ENCODE results near the genes PCED1A, ATRN and GFRA4.

GRCh38 chr20:2525441-2526182 lies 10.8 kb upstream of the TMC2 start:
- RRBS, result 6% methylated on average over 2 of the region's 13 CpGs

DNA sequence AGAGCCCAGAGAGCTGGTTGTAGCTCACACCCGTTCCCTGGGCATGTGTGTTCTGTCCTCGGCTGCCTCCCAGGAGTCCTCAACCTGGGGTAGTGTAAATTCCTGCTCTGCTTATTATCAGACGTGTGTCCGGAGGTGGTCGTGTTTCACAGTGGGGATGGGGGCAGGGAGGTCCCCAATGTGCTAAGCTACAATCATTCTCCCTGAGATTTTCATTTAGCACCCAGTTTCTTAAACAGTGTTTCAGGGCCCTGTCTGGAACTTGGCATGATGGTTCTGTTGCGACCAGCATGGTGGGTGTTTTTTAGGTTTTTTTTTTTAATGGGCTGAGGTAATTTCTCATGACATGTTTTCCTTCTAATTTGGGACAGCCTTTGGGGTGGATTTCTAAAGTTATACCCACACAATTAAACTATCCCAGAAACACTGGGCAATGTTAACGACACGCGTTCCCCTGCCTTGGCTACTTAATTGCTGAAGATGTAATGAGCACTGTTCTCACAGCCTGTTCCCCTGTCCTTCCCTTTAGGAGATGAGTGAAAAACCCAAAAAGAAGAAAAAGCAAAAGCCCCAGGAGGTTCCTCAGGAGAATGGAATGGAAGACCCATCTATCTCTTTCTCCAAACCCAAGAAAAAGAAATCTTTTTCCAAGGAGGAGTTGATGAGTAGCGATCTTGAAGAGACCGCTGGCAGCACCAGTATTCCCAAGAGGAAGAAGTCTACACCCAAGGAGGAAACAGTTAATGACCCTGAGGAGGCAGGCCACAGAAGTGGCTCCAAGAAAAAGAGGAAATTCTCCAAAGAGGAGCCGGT lies 5.2 kb downstream of the NOP56 start:
- RRBS, result no CpG with 5 or more reads among the region's 12 CpGs

DNA sequence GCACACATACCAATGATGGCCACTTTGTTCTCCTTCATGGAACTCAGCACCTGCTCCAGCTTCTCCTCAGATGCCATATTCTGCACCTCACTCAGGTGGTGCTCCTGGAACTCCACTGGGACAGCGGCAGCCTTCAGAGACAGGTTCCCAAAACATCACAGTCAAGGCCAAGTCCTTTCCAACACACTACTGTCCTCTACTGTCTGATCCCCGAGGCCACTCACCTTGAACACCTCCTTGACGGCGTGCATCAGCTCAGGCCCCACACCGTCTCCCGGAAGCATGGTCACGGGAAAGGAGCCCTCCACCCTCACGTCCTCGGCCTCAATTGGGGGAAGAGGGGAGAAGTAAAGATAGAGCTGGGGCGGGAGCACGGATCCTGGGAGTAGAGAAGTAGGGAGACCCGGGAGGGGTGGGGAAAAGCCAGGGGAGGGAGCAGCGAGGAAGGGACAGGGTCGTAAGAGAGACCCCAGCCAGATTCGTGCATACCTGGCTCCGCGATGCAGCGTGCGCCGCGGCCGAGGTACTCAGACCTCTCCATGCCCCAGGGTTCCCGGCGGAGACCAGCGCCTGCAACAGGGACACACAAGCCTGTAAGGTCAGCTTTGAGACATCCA lies 472 bp downstream of the IDH3B start:
- RRBS, result no CpG with 5 or more reads among the region's 25 CpGs

GRCh38 chr20:2706738-2707631 lies 14.4 kb downstream of the EBF4 start:
- RRBS, result no CpG with 5 or more reads among the region's 9 CpGs

DNA sequence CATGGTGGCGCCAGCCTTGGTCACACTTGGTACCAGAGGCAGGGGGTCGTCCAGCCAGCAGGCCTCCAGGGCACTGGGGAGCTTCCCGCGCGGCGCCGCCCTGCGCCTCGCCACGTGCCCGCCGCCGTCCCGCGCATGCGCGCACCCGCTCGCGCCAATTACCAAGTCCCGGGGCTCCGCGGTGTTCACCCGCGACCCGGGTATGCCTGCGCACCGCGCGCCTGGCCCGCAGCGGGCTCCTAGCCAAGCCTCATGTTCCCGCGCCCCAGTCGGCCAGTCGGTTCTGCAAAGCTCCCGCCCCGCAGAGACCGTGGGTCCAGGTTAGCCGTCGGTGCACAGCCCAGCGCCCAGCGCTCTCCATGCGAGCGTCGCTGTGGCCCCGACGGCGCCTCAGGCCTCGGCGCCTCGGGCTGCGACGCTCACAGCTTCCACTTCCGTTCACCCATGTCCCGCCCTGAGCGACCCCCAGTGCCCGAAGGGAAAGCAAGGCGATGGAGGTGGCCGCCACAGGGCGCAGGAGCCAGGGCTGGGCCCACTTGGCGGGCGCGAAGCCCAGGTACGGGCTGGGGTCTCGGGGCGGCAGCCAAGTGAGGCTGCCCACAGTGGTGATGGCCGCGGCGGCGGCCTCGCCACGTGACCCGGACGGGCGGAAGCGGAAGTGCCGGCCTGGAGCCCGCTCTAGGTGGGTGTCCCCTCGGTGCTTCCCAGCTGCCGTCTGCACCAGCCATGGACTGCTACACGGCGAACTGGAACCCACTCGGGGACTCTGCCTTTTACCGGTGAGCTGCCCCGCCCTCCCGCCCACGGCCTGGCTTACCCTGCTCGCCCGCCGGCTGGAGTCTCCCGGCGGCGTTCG lies at the start of gene PCED1A:
PCED1A (minus strand) TSS at position 607 of the 856 bp plus-strand sequence.
- RRBS, result 5% methylated on average over 8 of the region's 95 CpGs

DNA sequence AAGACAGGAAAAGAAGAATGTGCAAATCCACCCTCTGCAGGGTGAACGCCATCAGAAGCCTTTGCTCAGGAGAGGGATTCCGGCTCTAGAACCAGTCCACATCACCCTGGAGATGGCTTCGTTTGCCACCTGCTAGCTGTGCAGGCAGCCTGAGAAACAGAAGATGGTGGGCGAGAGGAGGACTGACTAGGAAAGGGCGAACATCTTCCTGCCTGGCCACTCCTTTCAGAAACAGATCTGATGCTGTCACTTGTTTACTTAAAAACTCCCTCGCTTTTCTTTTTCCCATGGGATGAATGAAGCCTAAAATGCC lies 1.1 kb downstream of the PTPRA start:
- RRBS, result no CpG with 5 or more reads among the region's 6 CpGs

DNA sequence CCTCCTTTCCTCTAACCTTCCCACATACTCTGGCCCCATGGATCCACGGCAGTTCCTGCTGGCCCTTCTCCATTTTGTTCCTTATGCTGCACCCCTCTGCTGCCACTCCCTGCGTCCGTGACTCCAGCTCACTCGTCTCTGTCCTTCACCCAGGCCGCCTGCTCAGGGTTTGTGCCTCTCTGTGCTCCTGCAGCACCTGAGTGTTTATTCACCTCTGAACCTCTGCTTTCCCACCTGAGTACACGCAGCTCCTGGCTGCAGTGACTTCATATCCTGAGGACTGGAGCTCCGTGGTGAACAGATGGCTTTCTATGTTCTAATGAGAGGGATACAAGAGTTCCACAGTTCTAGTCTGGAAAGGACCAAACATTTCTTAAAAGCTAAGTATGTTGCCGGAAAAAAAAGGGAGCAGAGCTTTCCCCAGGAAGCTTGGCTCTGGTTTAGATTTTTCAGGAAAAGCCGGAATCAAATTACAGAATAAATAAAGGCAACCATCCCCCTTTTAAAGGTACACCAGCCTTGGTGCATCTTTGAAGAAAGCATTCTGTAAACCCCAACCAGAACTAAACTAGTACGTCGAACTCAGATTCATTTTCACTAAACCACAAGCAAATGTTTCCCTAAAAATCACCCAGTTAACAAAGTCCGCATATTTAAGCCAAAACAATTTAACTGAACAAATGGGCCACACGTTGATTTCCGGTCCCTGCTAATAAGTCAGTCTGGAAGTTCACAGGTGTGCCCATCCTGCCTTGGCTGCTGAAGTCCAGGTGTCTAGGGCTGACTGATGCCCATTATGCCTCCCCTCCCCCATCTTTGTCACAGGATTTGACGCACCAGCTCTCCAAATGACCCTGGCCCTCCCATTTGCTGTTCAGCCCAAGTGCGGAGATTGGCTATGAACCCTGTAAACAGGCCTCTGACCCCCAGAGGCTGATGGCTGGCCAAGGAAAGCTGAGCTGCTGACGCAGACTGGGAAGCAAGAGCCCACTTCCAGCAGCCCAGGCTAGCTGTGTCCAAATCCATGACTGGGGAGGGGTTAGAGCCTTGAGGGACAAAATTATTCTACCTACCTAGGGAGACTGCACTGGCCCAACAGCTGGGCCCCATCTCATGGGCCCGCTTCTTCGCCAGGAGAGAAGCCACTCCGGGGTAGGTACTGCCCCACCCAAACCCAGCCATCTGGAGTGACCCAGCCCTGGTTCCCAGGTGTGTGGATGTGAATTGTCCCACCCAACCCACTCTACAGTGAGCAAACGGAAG lies 1.1 kb upstream of the GNRH2 start:
- RRBS, result 33% methylated on average over 1 of the region's 21 CpGs

GRCh38 chr20:3157247-3157882 lies 2.3 kb downstream of the FASTKD5 start:
- RRBS, result no CpG with 5 or more reads among the region's 5 CpGs

DNA sequence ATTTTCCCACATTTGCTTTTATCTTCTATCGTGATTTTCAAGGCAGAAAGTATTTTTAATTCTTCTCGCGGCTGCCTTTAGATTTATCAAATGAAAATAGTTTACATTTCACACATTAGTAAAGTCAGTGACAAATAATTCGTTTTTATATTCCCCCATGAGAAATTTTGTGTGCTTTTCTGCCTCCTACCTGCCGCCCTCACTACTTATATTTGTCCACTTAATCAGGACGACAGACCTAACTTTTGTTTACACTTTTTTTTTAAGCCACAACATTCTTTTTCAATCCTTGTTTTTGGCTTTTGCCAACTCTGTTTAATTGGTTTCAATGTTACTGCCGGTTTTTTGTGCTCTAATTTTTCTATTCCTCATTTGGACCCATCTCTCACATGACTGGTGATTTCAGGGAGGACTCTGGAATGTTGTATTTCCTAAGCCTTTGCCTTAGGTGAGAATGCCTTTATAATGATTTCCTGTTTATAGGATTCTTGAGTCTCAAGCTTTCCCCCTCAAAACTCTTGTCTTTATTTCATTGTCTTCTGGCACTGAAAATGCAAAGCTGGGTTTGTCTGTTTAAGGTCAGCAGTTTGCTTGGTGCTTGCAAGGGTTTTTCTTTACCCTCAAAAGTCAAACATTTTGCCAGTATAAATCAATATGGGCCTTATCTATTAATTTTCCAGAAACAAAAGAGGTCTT lies 1.4 kb upstream of the LZTS3 start:
- RRBS, result no CpG with 5 or more reads among the region's 7 CpGs

DNA sequence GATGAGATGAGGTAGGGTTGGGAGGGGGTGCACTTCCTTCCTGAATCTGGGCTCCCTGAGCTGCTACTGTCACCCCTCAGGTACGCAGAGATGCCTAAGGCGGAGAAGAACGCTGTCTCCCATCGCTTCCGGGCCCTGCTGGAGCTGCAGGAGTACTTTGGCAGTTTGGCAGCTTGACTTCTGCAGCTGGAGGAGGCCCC lies 13.9 kb downstream of the ITPA start:
- RRBS, result 76% methylated on average over 1 of the region's 5 CpGs

DNA sequence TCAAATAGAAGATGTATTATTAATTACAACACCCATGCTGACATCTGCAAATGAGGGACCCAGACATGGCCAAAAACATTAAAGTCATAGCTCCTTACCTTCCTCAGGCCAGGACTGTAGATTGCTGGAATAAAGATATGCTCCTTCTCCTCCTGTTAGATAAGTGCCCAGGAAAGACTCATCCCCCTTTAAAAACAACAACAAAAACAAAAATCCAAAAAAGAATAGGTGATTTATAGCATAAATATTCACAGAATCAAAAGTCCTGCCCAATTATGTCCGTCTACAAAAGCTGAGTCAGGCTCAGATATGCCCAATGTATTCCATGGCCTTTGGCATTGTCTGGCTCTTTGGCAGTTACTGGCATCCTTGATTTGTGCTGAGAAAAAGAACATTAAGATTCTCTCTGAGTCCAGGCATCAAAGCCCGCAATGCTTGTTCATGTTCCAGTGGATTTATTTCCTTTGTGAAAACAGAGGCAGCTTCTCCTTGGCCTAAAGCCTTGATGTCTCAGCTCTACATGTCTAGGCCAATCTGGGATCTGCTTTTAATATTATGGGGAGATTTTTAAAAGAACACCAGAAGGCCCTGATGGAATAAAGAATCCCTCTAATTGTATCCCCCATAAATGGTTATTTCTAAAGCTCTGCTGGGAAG lies 76.1 kb upstream of the SLC4A11 start:
- RRBS, result no CpG with 5 or more reads among the region's 2 CpGs

GRCh38 chr20:3383143-3383473 lies 24.4 kb downstream of the DNAAF9 start:
- RRBS, result no CpG with 5 or more reads among the region's 6 CpGs

- RRBS, result 2% methylated on average over 45 of the region's 130 CpGs
Observed at GRCh38 chr20:3470317-3471801, at the start of gene ATRN. Gene ATRN (plus strand): TSS chr20:3471018.

GRCh38 chr20:3595505-3596010 lies 67.6 kb downstream of the GFRA4 start:
- RRBS, result no CpG with 5 or more reads among the region's 4 CpGs

DNA sequence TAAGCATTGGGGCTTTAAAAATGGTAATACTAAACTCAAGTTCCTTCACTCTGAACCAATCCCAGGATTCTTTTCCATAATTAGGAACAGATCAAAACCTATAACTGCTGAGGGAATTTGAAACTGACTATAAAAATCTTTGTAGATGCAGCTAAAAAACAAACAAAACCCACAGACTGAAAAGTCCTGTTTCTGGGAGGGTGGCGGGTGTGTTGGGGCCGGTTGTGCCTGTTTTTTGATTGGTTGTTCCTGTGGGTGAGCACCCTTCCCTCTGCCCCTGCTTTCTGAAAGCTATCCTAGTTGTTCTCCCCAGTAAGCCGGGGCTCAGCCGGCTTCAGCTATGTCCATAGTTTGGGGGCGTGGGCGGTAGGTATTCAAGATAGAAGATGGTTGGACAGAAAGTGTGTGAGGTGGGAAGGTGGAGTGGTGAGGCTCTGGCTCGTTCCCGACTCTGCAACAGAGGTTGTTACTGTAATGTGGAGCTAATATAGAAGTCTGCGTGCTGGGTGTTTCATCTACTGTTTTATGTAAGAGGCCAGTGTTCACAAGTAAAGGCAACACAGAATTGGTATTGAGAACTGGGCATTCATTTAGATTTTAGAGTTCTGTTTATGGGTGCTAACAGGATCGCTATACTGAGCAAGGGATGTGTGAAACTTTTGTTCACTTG lies 49.1 kb downstream of the GFRA4 start:
- RRBS, result 6% methylated on average over 2 of the region's 10 CpGs

DNA sequence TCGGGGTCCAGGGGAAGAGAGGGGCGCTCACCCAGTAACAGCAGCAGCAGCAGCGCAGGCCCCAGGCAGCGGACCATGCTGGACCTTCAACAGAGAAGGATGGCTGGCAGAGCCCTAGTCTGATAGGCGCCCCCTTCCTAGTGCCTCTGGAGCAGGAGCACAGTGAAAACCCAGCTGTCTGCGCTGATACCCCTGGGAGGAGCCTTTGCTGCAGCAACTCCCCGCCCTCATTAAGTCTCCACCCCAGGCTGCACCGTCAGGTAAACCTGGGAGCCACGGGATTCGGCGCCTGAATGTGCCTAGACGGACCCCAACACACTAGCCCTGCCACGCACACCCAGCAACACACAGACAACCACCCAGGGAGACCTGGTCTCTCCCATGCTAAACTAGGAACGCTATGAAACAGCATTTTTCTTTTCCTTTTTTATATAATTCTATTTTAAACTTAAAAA lies at the start of gene GFRA4:
GFRA4 (minus strand) TSS at position 77 of the 455 bp plus-strand sequence.
- RRBS, result no CpG with 5 or more reads among the region's 14 CpGs

- RRBS, result no CpG with 5 or more reads among the region's 5 CpGs
Observed at GRCh38 chr20:3707028-3707407, 5.4 kb downstream of the SIGLEC1 start.

GRCh38 chr20:3733204-3733917 lies 876 bp downstream of the HSPA12B start:
- RRBS, result no CpG with 5 or more reads among the region's 17 CpGs

DNA sequence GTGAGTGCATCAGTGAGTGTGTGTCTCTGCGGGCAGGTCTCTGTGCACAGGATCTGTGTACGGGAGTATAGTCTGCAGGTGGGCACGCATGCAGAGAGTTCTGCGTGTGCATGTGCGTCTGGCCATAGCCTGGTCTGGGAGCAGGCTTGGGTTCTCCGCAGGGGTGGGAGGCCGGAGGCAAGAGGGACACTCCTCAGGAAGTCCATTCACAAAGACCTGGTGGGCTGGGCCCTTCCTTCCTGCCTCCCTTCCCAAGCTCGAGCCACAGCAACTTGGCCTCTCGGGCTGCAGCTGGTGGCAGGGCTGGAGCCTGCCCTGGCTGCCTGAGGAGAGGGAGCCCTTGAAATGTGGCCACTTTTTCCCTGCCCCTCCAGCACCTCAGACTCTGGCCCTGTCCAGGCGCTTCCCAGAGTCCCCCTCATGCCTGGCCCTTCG lies 6.8 kb downstream of the HSPA12B start:
- RRBS, result no CpG with 5 or more reads among the region's 11 CpGs

DNA sequence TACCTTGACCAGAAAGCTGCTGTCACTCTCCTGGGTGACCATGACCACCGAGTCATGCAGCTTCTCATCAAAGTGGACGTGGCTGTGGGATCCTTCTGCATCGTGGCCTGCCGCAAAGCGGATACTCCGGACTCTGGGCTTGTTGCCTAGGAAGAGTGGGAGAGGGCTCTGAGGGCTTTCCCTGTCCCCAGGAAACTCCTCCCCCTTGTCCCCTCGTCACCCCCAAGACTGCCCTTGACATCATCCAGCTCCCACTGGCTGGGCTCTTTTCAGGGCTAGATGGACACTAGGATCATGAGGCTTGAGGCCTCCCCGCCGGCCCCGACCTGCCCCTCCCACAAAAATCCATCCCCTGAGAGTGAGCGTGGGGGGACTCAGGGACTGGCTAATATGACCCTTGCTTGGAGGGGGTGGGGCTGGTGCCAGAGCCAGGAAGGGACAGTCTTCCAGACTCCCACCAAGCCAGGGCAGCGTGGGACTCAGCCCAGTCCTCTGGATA lies 9.0 kb downstream of the ADISSP start:
- RRBS, result no CpG with 5 or more reads among the region's 12 CpGs